Calu3 (cell line): ENCODE measurements around the gene FAM237A.

DNA sequence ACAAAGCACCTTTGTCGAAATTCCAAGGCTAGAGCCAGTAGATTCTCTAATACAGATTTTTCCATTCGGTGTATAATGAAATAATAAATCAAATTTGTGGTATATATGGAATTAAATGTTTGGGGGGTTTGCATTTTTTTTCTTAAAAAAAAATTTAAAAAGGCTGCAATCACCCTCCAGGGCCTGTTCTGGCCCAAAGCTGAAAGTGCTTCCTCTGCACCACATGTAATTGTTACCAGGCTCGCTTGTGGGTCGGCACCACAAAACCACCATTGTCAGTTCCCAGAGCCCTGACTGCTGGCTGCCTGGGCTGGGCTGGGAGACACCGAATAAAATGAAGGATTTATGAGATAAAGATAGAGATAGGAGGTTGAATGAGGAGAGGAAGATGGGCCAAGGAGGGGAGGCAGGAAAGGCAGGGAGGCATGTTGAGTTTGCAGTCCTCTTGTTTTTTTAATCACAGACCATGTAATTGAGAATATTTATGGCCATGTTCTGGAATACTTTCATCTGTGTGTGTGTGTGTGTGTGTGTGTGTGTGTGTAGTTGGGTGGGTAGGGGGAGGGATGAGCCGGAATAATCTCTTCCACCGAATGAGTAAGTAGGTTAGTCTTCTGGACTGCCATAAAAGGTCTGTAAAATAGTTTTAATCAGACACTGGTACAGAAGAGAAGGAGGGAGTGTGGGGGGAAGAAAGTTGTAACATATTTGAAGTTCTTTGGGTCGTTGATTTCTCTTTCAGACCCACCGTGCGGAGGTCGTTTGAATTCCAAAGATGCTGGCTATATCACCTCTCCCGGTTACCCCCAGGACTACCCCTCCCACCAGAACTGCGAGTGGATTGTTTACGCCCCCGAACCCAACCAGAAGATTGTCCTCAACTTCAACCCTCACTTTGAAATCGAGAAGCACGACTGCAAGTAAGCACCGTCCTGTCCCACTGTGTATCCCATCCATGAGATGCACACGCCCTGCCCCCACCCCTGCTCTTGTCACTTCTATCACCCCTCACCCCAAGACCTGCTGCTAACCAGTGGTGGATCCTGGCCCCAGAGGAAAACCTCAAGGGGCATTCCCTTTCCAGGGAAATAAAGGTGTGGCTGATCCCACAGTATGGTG lies 14.9 kb downstream of the NRP2 start:
- PRO-cap, result no peak

- PRO-cap, result no peak
Measured at GRCh38 chr2:205744276-205744811, 62.0 kb downstream of the NRP2 start.

DNA sequence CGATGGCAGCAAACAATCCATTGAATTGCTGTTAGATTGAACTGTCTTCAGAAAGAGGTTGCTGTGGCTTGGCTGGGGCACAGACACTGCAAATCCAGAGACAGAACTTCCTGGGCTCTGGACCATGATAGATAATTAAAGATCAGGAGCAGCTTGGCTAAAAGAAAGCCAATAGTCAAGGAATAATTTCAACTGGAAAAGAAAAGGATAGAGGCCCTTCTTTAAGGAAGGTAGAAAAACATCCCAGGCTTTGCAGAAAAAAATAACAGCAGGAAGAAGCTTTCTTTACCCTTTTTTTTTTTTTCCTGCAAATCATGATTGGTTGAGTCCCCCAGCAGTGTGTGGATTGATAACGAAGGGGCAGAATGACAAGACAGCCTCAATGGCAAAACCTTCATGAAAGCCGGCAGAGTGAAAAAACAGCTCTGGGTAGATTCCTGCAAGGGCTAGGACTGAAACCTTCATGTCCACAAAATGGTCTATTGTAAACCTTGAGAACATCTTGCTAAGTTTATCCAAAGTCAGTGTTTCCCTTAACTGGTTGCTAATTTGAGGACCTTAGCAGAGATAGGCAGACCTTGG lies 75.4 kb downstream of the NRP2 start:
- PRO-cap, result no peak

GRCh38 chr2:205768135-205768676 lies 85.9 kb downstream of the NRP2 start:
- PRO-cap, result no peak

- PRO-cap, result no peak
Measured at GRCh38 chr2:205806023-205806731, 123.9 kb downstream of the NRP2 start.

DNA sequence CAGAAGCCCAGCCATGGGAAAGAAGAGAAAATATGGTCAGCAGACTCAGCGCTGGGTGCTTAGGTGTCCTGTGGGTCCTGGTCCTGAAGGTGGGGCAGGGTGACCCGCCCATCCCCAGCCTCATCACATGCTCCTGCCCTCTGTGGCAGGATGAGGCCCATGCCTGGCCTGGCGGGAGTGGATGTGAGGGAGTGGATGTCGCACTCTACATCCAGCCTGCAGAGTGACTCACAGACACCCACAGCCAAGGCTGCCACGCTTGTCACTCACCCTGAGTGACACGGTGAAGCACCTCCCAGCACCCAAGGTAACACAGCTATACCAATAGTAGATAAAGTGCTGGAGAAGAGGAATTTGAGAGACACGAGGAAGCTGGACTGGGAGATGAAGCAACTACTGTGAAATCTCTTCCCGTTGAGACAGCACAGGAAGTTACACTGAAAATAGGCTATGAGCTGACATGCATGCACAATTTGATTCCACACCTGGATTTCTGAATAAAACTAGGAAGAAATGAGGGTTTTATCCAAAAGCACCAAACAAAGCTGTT lies 141.4 kb downstream of the INO80D start:
- PRO-cap, result no peak

DNA sequence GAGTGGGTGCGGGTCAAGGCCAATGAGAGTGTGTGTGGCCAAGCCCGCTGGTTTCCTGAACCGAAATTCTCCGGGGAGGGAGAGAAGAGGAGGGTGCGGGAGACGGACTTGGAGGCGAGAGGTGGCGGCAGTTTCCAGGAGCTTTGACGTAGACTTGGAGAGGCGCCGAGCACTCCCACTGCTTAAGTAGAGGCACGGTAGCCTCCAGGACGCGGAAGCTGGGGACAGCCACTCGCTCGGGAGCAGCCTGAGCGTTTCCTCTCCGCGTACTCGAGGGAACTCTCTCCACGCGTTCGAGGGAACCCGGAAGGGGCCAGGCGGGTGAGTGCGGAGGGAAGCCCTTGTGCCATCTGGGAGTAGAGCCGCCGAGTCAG lies at the start of gene FAM237A:
Gene FAM237A, plus strand, starts transcription at position 282 of the 374 bp plus-strand sequence.
- PRO-cap, result no peak

- PRO-cap, result no peak
Measured at GRCh38 chr2:207229017-207229535, 63.3 kb upstream of the KLF7 start.

DNA sequence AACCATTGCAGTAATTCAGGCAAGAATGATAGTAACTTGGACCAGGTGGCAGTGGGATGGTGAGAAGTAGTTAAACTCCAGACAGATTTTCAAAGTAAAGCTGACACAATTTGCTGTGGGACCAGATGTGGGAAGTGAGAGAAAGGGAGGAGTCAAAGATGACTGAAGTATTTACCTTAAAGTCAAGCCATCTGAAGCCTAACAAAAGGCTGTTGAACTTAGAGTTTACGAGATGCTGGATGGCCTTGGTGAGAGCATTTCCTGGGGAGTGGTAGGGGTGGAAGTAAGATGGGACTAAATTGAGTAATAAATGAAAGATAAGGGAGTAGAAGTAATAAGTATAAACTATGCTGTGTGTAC lies 163.3 kb upstream of the KLF7 start:
- PRO-cap, result no peak

- PRO-cap, result no peak
Measured at GRCh38 chr2:207337098-207337506, 171.4 kb upstream of the KLF7 start.

- PRO-cap, result no peak
Measured at GRCh38 chr2:207484430-207484993, 45.2 kb upstream of the CREB1 start.

GRCh38 chr2:207515565-207516159 lies 14.1 kb upstream of the CREB1 start:
- PRO-cap, result no peak

DNA sequence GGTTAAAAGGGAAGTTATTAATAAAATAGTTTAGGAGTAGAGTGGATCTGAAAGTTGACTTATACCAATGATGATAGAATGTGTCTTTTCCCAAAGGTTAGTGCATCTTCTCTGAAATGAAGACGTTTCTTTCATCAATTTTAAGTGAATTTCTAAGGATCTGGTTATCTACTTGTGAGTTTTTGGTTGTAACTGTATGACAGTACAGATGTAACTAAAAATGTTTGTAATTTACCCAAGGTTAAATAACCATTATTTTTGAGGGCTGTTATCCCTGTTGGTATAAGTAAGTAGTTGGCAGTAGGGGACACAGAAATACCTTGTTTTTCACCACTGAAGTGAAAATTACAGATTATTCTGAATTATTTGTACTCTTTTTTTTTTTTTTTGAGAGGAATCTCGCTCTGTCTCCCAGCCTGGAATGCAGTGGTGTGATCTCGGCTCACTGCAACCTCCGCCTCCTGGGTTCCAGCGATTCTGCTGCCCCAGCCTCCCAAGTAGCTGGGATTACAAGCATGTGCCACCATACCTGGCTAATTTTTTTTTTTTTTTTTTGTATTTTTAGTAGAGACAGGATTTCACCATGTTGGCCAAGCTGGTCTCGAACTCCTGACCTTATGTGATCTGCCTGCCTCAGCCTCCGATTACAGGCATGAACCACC lies 9.0 kb downstream of the CREB1 start:
- PRO-cap, result no peak

DNA sequence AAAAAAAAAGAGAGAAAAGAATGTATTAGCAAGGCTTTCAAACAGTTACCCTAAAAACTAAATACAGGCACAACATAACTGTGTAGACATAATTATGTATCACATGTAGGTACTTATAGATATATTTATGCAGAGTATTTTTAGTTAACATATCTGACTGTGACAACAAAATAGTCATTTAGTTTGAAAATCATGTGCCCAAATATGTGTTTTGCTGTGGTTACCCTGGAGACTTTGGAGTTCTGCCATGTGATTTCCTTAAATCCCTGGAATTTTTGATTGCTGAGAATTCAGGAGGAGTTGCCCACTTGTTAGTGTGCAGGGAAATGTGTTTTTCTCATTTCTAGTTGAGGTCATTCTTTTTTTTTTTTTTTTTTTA lies 20.2 kb downstream of the CREB1 start:
- PRO-cap, result no peak

DNA sequence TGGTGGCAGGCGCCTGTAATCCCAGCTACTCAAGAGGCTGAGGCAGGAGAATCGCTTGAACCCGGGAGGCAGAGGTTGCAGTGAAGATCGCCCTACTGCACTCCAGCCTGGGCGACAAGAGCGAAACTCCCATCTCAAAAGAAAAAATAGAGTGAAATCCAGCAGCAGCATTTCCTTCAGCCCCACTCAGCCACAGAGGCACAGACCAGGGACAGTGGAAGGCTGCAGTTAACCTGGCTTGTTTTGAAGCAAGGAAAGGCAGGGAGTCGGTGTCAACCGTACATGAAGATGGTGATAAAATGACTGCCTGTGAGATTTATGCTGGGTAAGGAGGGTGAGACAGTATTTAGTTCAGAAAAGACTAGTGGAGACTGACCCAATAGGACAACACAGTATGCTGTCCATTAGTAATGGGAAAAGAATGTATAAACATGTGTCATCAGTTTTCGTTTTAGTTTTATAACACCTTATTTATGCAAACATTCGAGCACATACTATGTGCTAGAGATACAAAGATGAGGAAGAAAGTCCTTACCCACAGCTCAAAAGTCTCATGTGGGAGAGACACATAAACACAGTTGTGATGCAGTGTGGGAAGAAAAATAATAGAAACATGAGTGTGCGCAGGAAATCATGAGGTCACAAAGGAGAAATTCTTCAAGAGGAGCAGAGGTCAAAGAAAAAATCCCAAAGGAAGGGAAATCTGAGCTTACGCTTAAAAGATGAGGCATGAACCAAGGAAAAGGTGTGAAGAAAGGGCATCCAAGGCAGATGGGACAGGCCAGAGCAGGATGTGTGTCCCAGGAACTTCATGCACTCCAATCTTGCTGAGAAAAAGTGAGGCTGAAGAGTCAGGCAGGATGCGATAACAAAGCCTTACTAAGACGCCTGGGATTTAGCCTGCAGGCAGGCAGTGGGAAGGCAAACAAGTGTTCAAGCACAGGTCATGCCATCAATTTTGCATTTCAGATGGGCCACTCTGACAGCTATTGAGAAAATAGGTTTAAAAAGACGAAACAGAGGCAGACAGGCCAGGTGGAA lies 8.2 kb downstream of the METTL21A start:
- PRO-cap, result no peak

DNA sequence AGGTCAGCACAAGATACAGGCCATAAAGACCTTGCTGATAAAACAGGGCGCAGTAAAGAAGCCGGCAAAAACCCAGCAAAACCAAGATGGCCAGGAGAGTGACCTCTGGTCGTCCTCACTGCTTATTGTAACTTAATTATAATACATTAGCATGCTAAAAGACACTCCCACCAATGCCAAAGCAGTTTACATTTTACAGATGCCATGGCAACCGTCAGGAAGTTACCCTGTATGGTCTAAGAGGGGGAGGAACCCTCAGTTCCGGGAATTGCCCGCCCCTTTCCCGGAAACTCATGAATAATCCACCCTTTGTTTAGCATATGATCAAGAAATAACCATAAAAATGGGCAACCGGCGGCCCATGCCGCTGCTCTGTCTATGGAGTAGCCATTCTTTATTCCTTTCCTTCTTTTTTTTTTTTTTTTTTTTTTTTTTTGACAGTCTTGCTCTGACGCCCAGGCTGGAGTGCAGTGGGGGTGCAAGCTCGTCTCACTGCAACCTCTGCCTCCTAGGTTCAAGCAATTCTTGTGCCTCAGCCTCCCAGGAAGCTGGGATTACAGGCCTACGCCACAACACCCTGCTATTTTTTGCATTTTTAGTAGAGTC lies 2.8 kb upstream of the FZD5 start:
- PRO-cap, result no peak

DNA sequence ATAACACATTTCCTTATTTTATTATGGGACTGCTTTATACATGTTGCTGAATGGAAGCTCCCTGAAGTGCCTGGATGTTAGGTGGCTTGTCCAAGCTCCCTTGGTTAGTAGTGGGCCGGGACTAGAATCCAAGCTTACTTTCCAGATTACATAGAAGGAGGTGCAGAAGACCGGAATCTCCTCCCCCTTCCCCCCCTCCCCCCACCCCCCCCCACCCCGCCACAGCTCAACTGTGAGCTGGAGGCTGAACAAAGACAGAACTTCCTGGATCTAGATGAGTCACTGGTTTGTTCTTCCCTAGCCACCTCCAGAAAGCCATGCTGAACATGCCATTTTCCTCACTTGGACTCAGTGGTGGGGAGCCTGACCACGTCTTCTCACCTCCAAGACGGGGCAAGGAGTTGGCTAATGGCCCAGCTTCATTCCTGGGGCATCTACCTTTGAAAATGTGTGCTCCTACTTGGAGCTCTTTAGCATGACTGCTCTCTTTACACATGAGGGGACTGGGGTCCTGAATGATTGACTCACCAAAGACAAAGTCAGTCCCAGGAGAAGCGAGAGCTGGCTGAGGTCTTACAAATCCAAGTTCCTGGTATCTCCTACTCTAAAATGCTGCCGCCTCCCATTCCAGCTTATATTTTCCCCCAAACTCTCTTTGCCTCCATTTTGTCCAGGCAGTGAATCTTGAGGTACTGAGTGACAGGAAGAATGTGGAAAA lies 22.5 kb upstream of the FZD5 start:
- PRO-cap, result unidirectional peak, plus-strand start at position 257 of the sequence; unidirectional peak, plus-strand start at position 290 of the sequence

DNA sequence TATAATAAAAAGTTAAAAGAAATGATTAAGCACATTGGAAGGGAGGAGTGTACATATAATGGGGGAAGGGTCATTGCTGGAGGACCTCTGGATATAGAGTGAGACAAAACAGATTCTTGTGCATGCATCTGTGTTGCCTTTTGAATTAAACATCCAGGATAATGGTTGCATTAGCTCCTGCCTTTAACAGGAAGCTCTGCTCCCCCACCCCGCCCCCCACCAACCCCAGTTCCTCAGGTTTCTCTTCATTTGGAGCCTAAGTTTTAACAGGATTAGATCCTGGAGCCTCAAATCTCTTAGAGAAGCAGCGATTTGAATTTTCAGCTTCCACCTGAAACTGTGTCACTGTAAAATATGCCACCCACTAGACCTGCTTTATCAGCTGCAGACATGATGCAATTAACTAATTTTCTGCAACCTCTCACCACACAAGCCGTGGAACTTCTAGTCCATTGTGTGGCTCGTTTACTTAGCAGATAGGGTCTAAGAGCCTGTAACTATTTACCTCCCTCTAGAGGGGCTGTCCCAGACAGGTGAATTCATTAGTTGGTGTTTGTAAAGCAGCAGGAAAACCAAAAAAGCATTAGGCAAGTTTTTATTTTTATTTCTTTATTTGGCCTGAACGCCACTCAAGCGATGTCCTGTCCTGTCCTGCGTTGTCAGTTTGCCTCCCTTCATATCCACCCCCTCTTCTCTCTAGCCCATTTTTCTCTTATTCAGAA lies 31.5 kb upstream of the FZD5 start:
- PRO-cap, result no peak

- PRO-cap, result no peak
Measured at GRCh38 chr2:207802685-207803084, 33.0 kb upstream of the FZD5 start.

DNA sequence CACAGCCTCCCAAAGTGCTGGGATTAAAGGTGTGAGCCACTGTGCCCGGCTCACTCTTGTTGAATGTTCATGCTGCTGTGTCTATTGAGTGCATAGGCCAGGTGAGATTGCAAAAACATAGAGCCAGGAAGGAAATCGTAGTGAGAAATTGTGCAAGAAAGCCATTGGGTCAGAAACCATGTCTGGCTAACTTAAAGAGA lies 45.6 kb upstream of the FZD5 start:
- PRO-cap, result no peak